Endothelial cell of umbilical vein (primary cell): ENCODE data around the genes PRELID2 and MARCOL.

DNA sequence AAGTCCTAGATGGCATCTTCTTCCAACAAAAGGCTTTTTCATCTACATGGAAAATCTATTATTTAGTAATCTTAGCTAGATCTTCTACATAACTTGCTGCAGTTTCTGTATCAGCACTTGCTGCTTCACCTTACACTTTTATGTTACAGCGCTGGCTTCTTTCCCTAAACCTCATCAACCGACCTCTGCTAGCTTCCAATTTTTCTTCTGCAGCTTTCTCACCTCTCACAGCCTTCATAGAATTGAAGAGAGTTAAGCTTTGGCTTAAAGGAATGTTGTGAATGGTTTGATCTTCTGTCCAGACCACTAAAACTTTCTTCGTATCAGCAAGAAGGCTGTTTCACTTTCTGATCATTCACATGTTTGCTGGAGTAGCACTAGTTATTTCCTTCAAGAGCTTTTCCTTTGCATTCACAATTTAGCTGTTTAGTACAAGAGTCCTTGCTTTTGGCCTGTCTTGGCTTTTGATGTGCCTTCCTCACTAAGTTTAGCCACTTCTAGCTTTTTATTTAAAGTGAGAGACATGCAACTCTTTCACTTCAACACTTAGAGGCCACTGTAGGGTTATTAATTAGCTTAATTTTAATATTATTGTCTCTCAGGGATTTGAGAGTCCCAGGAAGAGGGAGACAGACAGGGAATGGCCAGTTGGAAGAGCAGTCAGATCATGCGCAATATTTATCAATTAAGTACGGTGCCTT is 49.4 kb downstream of the NR3C1 start:
- PRO-cap: no peak
CAGE:
- cytosol, long polyA minus RNA: no peak
- cytosol, long polyA plus RNA: no peak
- long polyA plus RNA: no peak
- nucleus, long polyA minus RNA: no peak
- nucleus, long polyA plus RNA: no peak

GRCh38 chr5:143592582-143593075 is 189.1 kb upstream of the NR3C1 start:
- PRO-cap: unidirectional peak, minus-strand start at chr5:143592828
CAGE:
- cytosol, long polyA minus RNA: no peak
- cytosol, long polyA plus RNA: no peak
- long polyA plus RNA: no peak
- nucleus, long polyA minus RNA: no peak
- nucleus, long polyA plus RNA: no peak

DNA sequence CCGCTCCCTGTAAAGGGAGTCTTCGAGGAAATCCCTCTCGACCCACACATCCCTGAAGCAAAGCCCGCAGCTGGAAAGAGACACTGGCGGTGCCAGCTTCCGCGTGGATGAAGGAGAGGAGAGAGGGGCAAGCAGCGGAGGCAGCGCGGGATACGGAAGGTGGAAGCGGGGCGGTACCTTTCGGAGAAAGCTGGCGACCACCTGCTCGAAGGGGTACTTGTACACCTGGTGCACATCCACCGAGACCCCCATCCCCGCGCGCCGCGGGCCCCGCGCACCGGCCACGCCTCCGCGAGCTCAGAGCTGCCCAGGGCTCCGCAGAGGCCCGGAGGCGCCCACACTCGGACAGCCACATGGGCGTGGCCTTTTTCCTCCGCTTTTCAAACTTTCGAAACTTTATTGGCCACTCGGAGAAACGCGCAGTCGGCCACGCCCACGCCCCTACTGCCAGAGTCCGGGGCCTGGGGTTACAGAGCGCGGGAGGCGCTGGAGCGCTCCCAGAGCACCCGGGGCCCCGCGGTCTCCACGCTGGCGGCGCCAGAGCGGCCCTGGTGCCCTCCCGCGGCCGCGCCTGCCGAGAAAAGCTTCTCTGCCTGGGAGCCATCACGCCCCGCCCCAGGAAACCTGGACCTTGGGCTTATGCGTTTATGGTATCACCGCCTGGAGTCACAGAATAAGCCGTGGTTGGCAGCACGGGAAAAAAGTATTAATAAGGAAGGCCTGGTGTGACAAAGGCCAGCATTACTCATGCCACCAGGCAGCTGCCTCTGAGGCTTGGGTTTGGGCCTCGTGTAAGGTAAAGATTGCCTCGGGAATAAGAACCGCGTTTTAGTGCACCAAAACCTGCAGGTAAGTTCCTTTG is at the start of gene PRELID2:
Gene PRELID2, minus strand, starts transcription at position 343 of the 862 bp plus-strand sequence.
- PRO-cap: bidirectional peak, plus-strand start at position 450 of the sequence, minus-strand start at position 350 of the sequence; bidirectional peak, plus-strand start at position 772 of the sequence, minus-strand start at position 675 of the sequence
CAGE:
- cytosol, long polyA minus RNA: start-site peak on the minus strand centred at position 329 of the sequence, 49 bp wide, 25 reads
- cytosol, long polyA plus RNA: no peak
- long polyA plus RNA: start-site peak on the minus strand centred at position 323 of the sequence, 49 bp wide, 88 and 53 reads in 2 replicates
- nucleus, long polyA minus RNA: no peak
- nucleus, long polyA plus RNA: start-site peak on the minus strand centred at position 325 of the sequence, 107 bp wide, 99 and 29 reads in 2 replicates

- PRO-cap: no peak
CAGE:
- cytosol, long polyA minus RNA: no peak
- cytosol, long polyA plus RNA: no peak
- long polyA plus RNA: no peak
- nucleus, long polyA minus RNA: no peak
- nucleus, long polyA plus RNA: no peak
Measured at GRCh38 chr5:146047222-146047957, 58.0 kb downstream of the PLAC8L1 start.

GRCh38 chr5:146489658-146490671 is 26.0 kb downstream of the GPR151 start:
- PRO-cap: no peak
CAGE:
- cytosol, long polyA minus RNA: no peak
- cytosol, long polyA plus RNA: no peak
- long polyA plus RNA: no peak
- nucleus, long polyA minus RNA: no peak
- nucleus, long polyA plus RNA: no peak

- PRO-cap: no peak
CAGE:
- cytosol, long polyA minus RNA: no peak
- cytosol, long polyA plus RNA: no peak
- long polyA plus RNA: no peak
- nucleus, long polyA minus RNA: no peak
- nucleus, long polyA plus RNA: no peak
Measured at GRCh38 chr5:146498377-146498731, 17.6 kb downstream of the GPR151 start.

GRCh38 chr5:146877047-146877311 is 1.6 kb downstream of the PPP2R2B start:
- PRO-cap: no peak
CAGE:
- cytosol, long polyA minus RNA: no peak
- cytosol, long polyA plus RNA: no peak
- long polyA plus RNA: no peak
- nucleus, long polyA minus RNA: no peak
- nucleus, long polyA plus RNA: no peak

GRCh38 chr5:147235213-147235478 is 320 bp downstream of the STK32A start:
- PRO-cap: no peak
CAGE:
- cytosol, long polyA minus RNA: no peak
- cytosol, long polyA plus RNA: no peak
- long polyA plus RNA: no peak
- nucleus, long polyA minus RNA: no peak
- nucleus, long polyA plus RNA: no peak

DNA sequence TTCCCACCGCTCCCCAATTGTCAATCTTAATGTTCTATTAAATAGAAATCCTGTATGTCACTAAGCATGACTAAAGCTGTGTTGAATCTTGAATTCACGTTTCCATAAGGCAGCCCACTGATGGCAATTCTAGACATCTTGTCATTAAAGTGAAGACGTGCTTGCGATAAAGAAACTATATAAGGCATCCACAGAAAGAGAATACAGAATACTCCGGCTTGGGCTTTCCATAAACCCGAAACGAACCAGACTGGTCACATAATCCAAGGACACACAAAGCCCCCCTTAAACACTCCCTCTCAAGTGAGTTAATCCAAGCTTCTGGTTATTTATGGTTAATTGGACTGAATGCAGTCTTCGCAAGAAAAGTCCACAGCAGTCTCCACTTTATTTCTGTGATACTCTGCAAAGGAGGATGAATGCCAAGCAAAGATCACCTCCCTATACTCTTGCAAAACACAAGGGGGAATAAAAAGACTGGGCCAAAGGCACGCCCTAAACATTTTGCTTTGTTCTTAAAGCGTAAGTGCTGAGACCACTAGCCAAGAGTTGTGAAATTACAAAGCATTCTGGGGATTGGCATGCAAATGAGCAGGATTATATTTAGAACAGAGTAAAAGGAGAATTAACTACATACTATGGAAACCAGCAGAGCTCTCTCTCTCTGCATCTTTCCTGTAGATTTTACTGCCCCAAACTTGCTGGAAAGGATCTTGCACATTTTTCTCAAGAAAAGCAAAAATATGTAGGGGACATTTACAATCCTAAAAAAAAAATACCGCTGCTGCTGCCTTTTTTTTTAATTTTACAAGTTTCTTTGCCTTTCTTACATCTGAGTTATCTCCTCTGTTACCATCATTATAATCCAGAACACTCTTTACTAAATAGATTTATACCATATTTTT is 54.6 kb downstream of the DPYSL3 start:
- PRO-cap: no peak
CAGE:
- cytosol, long polyA minus RNA: no peak
- cytosol, long polyA plus RNA: no peak
- long polyA plus RNA: no peak
- nucleus, long polyA minus RNA: no peak
- nucleus, long polyA plus RNA: start-site peak on the minus strand centred at position 109 of the sequence, 413 bp wide, 18 and 20 reads in 2 replicates

DNA sequence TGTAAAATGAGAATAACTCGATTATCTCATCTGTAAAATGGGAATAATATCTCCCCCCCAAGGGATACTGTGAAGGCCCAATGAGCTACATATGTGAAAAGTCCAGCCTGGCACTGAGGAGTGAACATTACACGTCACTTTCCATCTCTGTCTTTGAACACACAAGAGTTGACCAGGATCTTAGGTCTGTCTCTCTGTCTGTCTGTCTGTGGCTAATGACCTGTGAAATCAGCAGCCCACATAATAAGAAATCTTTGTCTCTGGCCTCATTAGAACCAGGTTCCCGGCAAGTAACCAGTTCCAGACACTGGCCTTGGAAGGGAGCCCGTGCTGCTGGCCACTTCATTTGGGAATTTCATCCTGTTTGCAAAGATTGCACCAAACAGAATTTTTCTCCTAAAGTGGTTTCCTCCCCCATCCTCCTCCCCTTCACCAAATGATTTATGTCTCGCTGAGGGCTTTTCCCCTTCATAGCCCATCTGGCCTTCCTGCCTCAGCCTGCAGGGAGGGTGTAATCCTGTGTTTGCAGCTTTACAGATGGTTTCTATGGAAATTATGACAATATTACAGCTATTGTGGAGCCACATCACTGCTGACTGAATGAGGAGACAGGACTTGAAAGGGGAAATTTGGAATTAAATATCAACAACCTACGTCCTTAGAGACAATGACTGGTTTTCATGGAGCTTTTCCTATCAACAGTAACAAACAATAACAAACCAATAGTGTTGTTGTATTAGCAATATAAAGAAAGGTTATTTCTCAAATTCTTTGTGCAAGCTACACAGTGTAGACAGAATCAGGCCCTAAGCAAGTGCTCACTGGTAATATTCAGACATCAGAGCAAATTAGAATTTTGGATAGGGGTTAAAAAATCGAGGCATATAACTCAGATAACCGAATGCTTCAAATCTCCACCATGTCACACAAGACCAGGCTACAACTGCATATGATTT is 25.8 kb downstream of the DPYSL3 start:
- PRO-cap: bidirectional peak, plus-strand start at position 178 of the sequence, minus-strand start at position 155 of the sequence; bidirectional peak, plus-strand start at position 589 of the sequence, minus-strand start at position 366 of the sequence
CAGE:
- cytosol, long polyA minus RNA: no peak
- cytosol, long polyA plus RNA: no peak
- long polyA plus RNA: no peak
- nucleus, long polyA minus RNA: no peak
- nucleus, long polyA plus RNA: start-site peak on the plus strand centred at position 785 of the sequence, 23 bp wide, 10 and 10 reads in 2 replicates

DNA sequence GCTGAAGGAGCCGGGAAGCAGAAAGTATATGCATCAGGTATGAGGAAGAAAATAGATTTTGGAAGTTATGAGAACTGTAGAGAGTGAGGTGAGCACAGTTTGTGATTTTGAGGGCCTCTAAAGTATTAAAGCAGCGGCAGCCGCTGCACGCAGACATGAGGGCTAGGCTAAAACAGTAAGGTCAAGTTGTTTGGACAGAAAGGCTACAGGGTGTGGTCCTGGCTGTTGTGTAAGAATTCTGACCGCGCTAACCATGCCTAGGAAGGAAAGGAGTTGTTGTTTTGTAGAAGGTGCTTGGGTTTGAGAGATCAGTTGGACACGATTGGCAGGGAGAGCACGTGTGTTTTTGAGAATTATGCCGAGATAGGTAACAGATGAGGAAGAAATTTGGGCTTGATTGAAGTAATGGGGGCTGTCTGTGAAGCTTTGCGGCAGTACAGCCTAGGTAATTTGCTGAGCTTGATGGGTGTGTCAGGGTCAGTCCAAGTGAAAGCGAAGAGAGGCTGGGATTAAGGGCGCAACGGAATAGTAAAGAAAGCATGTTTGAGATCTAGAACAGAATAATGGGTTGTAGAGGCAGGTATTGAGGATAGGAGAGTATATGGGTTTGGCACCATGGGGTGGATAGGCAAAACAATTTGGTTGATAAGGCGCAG is 7.5 kb upstream of the SCGB3A2 start:
- PRO-cap: no peak
CAGE:
- cytosol, long polyA minus RNA: no peak
- cytosol, long polyA plus RNA: no peak
- long polyA plus RNA: no peak
- nucleus, long polyA minus RNA: no peak
- nucleus, long polyA plus RNA: no peak

- PRO-cap: no peak
CAGE:
- cytosol, long polyA minus RNA: no peak
- cytosol, long polyA plus RNA: no peak
- long polyA plus RNA: no peak
- nucleus, long polyA minus RNA: no peak
- nucleus, long polyA plus RNA: no peak
Measured at GRCh38 chr5:148071880-148072717, 8.3 kb downstream of the SPINK5 start.

GRCh38 chr5:148101654-148102023 is 37.9 kb downstream of the SPINK5 start:
- PRO-cap: no peak
CAGE:
- cytosol, long polyA minus RNA: no peak
- cytosol, long polyA plus RNA: no peak
- long polyA plus RNA: no peak
- nucleus, long polyA minus RNA: no peak
- nucleus, long polyA plus RNA: no peak

DNA sequence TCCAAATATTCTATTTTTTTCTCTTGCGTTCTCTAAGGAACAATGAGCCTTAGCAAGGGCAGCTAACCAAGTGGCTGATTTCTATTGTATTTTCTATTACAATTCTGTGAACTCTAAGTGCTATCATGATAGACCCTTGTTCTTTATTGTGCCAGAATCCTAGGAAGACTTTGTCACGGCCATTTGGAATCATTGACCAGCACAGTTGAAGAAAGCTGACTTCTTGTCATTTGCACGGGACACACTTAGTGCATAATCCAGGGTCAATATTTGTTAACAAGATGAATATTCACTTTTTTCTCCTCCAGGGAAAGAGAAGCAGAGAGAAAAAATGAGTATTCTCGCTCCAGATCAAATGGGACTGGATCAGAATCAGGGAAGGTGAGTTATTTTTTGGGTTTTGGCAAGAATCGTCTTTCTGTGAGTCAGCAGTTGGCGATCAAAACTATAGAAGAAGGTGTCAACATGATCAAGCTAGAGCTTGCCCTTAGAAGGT is 49.6 kb upstream of the SPINK14 start:
- PRO-cap: no peak
CAGE:
- cytosol, long polyA minus RNA: no peak
- cytosol, long polyA plus RNA: no peak
- long polyA plus RNA: no peak
- nucleus, long polyA minus RNA: no peak
- nucleus, long polyA plus RNA: no peak

GRCh38 chr5:148131020-148131604 is 37.2 kb upstream of the SPINK14 start:
- PRO-cap: no peak
CAGE:
- cytosol, long polyA minus RNA: no peak
- cytosol, long polyA plus RNA: no peak
- long polyA plus RNA: no peak
- nucleus, long polyA minus RNA: no peak
- nucleus, long polyA plus RNA: no peak

GRCh38 chr5:148238250-148238697 is at the start of gene MARCOL:
MARCOL (plus strand) TSS chr5:148238525.
- PRO-cap: no peak
CAGE:
- cytosol, long polyA minus RNA: no peak
- cytosol, long polyA plus RNA: no peak
- long polyA plus RNA: no peak
- nucleus, long polyA minus RNA: no peak
- nucleus, long polyA plus RNA: no peak

DNA sequence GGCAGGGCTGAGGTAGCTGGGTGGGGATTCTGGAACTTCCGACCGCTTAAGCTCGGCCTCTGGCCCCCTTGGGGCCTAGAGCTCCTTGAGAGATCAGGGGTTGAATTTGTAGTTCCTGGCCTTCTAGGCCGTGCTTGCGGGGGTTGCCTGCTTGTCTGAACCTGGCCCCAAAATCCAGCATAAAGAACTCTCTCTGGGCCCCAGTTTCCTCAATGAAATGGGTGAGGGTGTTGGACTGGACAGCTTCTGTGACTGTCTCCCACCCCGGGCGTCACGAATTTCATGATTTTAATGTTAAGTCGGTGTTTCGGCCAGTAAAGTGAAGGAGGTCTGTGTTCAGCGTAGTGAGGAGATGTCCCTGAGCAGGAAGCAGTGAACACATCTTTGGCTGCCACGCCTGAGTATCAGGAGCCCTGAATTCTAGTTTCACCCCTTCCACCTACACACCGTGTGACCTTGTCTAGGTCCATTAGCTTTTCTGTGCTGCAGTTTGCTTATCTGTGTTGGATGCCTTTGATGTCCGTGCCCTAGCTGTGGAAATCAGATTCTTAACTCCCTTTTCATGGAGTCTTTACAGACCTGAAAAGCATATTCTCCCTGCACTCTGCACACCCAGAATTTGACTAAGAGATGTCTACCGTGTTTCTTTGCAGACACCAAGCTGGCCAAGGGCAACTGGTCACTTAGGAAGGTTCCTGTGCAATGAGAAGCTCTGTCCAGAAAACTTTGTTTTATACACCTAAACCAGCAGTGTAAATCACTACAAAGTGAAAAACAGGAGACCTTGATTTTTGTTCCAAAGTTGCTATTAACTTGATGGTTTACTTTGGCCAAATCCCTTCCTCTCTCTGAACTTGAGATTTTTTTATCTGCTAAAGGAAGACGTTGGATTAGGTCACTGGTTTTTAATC is 600 bp downstream of the FBXO38 start:
- PRO-cap: unidirectional peak, minus-strand start at position 282 of the sequence; unidirectional peak, minus-strand start at position 374 of the sequence
CAGE:
- cytosol, long polyA minus RNA: no peak
- cytosol, long polyA plus RNA: no peak
- long polyA plus RNA: no peak
- nucleus, long polyA minus RNA: no peak
- nucleus, long polyA plus RNA: no peak

- PRO-cap: no peak
CAGE:
- cytosol, long polyA minus RNA: no peak
- cytosol, long polyA plus RNA: no peak
- long polyA plus RNA: no peak
- nucleus, long polyA minus RNA: no peak
- nucleus, long polyA plus RNA: no peak
Measured at GRCh38 chr5:148453431-148453905, 69.7 kb downstream of the FBXO38 start.

DNA sequence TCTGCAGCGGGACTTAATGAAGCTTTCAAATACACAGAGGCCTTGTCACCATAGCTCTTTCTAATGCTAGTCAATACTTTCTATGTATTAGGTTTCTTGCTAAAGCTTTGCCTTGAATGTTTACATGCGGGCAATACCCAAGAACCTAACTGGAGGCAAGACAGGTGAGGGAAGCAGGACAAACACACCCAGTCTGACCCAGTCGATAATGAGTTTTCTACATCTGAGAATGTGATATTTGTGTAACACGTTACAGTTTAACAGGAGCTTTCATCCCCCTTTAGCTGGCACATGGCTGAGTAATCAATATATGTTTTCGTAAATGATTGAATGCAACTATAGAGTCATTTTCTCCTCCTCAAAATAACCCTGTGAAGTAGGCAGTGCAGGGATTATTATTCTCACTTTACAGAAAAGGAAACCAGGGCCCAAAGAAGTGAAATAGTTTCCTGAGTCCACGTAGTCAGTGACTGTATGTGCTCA is 84.7 kb upstream of the HTR4 start:
- PRO-cap: no peak
CAGE:
- cytosol, long polyA minus RNA: no peak
- cytosol, long polyA plus RNA: no peak
- long polyA plus RNA: no peak
- nucleus, long polyA minus RNA: no peak
- nucleus, long polyA plus RNA: no peak

GRCh38 chr5:148834560-148835045 is 8.2 kb downstream of the ADRB2 start:
- PRO-cap: no peak
CAGE:
- cytosol, long polyA minus RNA: no peak
- cytosol, long polyA plus RNA: no peak
- long polyA plus RNA: no peak
- nucleus, long polyA minus RNA: no peak
- nucleus, long polyA plus RNA: no peak